Bile duct (tissue), 1 donor: ENCODE data around the genes KRTAP5-9 and FOLR2.

DNA sequence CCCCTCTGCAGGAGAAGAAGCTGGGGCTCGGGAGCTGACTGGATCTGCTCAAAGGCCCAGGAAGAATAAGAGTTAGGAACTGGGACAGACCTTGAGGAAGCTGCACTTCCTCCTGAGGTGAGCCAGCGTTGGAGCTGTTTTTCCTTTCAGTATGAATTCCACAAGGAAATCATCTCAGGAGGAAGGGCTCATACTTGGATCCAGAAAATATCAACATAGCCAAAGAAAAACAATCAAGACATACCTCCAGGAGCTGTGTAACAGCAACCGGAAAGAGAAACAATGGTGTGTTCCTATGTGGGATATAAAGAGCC, at the start of gene KRTAP5-9:
TSS of gene KRTAP5-9 (plus strand) at position 154 of the 314 bp plus-strand sequence.
- PRO-cap = no peak

GRCh38 chr11:71813384-71814173, 19.4 kb upstream of the DEFB108B start:
- PRO-cap = unidirectional peak, minus-strand start at chr11:71813865

DNA sequence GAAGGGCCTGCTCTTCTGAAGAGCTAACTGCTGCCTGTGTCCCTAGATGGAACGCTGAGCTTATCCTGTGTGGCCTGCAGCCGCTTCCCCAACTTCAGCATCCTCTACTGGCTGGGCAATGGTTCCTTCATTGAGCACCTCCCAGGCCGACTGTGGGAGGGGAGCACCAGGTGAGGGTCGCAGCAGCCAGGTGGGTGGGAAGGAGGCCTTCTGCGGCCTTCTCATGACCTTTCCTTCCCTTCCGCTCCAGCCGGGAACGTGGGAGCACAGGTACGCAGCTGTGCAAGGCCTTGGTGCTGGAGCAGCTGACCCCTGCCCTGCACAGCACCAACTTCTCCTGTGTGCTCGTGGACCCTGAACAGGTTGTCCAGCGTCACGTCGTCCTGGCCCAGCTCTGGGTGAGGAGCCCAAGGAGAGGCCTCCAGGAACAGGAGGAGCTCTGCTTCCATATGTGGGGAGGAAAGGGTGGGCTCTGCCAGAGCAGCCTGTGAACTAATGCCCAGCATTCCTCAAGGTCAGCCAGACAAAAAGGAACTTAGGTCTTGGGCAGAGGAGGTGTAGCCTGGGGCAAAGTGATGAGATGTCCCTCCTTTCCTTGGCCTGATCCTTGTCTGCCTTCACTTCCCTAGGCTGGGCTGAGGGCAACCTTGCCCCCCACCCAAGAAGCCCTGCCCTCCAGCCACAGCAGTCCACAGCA, 2.6 kb downstream of the IL18BP start:
- PRO-cap = no peak

- PRO-cap = no peak
These were observed 9.0 kb downstream of the IL18BP start for GRCh38 chr11:72007612-72008190.

DNA sequence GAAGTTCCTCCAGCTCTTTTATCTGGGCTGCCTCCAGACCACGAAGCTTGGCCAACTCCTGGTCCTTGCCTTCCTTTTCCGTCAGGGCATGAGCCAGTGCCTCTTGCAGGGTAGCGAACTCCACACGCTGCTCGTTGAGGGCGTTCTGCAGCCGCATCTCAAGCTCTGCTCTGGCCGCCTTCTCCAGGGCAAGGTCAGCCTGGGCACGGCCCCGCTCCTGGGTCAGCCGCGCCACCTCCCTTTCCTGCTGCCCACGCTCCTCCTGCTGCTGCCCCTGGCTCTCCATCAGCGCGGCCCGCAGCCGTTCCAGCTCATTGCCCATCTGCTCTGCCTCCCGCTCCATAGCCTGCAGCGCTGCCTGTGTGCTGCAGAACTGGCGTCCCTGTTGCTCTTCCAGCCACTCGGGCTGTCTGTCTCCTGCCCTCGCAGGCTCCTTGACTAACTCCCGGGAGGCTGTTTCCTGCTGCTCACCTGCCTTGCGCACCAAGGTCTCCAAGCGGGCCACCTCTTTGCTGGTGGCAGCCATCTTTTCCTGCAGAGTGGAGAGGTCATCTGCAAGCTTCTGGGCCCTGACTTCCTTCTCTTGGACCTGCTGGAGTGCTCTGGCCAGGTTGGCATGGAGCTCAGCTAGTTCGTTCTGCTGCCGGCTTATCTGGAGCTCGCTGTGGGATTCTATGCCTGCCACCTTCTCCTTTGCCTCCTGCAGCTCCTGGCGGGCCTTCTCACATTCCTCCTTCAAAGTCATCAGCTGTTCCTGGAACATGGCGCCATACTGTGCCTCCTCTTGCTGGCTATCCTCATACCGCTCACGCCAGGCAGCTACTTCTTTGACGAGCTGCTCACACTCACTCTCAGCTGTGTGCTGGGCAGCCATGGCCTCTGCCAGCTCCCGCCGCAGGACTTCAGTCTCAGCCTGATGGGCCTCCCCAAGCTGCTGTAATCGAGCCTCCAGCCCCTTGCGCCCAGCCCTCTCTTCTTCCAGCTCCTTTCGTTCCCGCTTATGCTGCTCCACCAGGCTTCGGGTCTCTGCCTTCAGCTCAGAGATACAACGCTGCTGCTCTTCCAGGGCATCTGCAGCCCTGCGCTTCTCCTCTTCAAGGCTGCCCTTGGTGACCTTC, 15.9 kb downstream of the IL18BP start:
- PRO-cap = unidirectional peak, minus-strand start at position 133 of the sequence

GRCh38 chr11:72037718-72038830, 39.4 kb downstream of the IL18BP start:
- PRO-cap = unidirectional peak, plus-strand start at chr11:72038676; unidirectional peak, plus-strand start at chr11:72038715

- PRO-cap = bidirectional peak, plus-strand start at chr11:72041302, minus-strand start at chr11:72040767
These were observed 39.6 kb downstream of the NUMA1 start for GRCh38 chr11:72040559-72041272.

DNA sequence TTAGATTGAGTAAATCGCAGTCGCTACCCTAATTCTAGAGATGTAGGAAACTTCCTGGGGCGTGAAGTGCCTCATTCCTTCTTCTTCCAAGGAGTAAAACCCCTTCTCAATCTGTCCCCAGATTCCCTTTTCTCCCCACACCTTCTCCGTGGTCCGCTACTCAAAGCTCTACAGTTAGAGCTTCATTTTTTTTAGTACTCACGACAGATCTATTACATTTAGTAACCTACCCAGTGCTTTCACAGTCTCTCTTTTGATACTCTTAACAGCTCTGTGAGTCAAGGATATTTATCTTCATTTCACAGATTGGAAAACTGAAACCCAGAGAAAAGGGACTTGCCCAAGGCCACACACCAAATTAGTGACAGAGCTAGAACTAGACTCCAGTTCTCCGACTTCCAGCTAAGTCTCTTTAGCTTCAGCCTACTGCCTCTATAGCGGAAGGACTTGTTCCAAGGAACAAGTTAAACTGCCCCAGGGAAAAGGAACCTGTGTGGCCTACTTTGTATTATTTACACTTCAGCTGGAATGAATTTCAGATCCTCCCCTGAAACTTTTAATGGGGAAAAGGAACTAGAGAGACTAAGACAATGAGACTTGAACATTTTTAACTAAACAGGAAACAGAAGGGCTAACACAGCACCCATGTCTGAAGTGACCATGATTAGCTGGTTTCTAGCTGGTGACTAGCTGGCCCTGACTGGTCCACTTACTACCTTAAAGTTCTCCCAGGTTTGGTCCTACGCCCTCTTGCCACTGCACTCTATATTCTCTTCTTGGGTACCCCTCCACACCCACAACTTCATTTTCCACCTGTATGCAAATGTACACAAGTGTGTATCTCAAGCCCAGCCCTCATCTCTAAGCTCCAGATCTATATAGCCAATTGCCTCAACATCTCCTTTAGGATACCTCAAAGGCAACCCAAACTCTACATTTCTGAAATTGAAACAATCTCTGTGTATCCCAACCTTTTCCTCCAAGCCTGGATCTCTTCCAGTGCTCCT, 1.3 kb downstream of the LRRC51 start:
- PRO-cap = no peak

DNA sequence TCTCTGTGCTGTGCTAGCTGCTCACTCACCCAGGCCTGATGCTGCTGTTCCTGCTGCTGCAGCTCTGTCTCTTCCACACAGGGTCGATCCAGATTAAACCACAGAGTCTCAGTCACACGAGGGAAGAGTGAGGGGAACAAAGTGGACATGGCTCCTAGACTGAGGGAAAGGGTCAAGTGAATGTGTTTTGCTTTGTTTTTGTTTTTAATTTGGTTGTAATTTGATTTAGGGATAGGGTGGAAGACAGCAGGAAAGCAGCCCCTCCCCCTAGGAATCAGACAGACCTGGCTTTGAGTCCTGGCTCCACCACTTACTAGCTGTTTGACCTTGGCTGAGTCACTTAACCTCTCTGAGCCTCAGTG, 1.4 kb downstream of the ANAPC15 start:
- PRO-cap = no peak

DNA sequence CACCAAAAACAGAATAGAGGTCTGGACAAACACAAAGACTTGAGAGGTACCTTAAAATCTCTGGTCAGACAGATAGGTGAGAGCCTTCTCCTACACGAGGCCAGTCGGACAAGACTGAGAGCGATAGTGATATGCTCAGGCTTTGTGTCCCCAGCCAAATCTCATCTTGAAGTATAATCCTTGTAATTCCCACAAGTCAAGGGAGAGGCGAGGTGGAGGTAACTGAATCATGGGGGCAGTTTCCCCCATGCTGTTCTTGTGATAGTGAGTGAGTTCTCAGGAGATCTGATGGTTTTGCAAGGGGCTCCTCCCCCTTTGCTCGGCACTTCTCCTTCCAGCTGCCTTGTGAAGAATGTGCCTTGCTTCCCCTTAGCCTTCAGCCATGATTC, 7.6 kb upstream of the FOLR2 start:
- PRO-cap = no peak

DNA sequence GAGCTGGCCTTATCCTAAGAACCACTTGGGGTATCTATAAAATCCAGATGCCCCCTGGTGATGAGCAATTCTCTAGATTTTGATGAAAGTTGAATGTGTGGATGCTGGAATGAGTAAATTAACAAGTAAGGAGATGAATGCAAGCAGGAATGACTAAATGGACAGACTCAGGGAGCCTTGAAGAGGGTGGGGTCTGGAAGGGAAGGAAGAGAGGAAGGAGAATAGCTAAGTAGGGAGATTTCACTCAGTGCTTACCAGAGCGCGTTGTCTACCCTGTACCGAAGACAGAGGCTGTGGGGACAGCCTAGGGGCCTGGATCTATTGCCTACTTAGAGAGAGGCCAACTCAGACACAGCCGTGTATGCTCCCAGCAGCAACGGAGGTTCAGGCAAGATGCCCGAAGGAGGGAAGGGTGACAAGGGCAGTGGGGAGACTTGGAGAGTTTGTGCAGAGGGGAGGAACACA, at the start of gene FOLR2:
TSS of gene FOLR2 (plus strand) at position 257 of the 465 bp plus-strand sequence.
- PRO-cap = no peak

DNA sequence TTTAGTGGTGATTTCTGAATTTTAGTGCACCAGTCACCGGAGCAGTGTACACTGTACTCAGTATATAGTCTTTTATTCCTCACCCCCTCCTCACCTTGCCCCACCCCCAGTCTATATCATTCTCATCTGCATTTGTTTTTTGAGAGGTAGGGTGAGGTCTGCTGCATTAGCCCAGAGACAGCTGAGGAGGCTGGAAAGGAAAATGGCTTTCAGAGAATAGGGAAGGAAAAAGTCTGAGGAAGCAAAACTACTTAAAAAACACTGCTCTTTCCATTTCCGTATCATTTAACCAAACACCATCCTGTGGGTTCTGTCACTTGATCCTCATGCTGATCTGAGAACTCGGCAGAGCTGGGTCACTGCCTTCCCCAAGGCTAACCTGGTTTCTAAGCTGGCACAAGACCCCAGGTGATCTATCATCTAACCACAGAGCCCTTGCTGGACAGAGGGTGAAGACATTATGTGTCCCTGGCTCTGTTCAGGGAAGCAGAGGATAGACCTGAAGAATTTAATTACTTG, 1.2 kb downstream of the FOLR2 start:
- PRO-cap = unidirectional peak, plus-strand start at position 327 of the sequence

DNA sequence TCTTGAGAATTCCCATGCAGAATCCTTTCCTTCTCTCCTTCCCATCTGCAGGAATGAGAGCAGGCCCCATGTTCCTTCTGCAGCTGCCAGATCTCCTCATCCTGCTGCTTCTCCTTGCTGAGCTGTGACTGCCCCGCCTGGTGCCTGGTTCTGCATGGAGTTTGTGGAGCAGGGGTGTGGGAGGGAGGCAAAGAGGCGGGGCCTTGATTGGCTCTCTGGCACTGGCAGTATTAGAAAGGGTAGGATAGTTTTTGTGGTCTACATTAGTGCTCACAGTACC, 91.1 kb upstream of the CLPB start:
- PRO-cap = no peak

DNA sequence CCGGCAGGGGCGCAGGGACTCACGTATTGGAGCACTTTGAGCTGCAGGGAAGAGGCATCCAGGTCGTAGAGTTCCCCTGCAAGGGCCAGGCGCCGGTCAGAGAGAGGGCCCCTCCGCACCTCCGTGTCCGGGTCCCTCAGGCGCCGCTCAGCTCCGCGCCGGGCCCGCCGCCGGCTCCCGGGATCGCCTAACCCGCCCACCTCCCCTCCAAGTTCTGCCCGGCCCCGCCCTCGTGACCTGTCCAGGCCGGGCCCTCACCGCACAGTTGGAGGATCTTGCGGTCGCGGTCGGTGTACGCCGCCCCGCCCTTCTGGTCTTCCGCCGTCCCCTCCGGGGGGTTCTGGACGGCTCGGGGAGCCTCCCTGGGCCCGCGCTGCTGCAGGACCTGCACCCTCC, 84.1 kb downstream of the PDE2A start:
- PRO-cap = no peak

DNA sequence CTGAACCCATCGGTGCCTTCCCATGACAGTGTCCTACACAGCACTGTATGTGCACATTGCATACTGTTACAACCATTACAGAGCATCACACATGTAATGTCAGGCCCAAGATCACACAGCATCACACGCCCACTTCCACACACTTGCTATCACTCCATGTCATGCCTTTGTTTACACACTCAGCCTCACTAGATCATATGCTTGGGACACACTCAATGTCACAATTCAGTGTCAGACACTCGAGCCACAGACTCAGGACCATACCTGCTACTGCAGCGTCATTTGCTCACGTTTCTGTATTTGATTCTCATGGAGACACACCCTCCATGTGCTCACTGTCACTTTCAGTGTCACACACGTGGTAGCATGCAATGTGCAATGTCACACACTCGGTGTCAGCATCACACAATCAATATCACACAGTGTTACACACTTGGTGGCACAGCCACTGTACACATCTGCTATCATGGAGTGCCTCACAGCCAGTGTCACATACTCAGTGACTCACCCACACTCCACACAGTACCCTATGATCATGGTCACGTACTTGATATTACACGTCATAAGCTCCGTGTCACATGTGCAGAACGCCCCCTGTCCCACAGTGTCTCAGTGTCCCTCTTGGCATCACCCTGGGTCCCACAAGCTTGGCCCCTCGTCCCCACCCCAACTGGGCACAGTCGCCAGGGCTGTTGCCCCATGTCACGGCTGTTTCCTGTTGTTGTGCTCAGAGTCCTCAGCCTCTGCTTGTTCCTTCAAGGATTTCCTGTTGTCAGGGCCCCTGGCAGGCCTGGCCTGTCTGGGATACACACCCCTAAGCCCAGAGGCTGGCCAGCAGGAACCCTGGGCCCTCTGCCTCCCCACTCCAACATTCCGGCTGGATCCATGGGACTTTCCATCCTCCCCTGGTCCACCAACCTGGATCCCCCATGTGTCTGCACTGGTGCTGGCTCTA, 49.6 kb downstream of the PDE2A start:
- PRO-cap = no peak

DNA sequence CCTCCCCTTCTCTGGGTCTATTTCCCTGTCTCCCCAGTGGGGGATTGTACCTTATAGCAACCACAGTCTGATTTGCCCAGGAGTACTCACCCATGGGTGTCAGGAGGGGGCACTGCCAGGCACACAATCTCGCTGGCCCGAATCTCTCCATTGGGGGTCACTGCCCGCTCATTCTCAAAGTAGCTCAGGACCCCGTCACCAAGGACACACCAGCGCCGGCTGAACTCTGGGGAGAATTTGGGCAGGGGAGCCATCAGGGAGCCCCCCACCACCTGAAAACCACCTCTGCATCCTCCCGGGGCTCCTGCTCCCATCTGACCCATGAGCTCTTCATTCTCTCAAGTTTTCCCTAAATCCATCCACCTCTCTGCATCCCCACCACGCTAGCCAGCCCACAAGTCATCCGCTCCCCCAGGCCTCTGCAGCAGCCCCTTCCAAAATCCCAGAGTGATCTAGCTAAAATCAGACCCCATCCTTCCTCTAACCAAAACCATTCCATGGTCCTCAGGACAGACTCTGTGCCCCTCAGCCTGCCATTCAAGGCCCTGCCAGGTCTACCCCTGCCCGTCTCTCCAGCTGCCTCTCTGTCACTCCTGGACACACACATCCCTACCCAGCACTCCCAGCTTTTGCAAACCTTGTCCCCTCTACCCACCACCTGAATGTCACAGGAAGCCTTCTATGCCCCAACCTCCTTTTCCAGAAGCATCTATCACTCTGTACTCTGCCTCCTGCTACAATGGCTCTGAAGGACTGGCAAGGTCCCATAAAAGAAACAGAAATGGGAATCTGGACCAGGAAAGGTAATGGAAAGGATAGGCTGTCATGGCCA, 25.3 kb upstream of the PDE2A start:
- PRO-cap = no peak

DNA sequence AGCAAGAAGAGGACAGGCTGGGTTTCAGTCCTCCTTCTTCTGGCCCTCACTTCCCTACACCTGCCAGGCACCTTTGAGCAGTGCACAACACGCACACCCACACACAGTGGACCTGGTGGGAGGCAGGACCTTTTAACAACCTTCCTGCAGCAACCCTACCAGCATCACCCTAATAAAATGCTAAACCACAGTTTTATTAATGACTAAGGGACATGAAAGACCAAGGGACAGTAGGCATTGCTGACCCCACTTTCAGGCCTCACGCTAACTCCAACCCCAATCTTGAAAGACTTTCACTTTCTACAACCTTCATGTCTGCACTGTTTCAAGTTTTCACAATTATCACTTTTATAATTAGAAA, 12.1 kb downstream of the ARAP1 start:
- PRO-cap = no peak

- PRO-cap = no peak
These were observed 11.0 kb downstream of the ATG16L2 start for GRCh38 chr11:72825186-72825555.

GRCh38 chr11:72827965-72829141, 14.1 kb downstream of the ATG16L2 start:
- PRO-cap = no peak

GRCh38 chr11:72982131-72982492, 160.0 kb downstream of the FCHSD2 start:
- PRO-cap = no peak